Kidney (tissue), 2 donors: Measurements from ENCODE around the gene ISLR.

DNA sequence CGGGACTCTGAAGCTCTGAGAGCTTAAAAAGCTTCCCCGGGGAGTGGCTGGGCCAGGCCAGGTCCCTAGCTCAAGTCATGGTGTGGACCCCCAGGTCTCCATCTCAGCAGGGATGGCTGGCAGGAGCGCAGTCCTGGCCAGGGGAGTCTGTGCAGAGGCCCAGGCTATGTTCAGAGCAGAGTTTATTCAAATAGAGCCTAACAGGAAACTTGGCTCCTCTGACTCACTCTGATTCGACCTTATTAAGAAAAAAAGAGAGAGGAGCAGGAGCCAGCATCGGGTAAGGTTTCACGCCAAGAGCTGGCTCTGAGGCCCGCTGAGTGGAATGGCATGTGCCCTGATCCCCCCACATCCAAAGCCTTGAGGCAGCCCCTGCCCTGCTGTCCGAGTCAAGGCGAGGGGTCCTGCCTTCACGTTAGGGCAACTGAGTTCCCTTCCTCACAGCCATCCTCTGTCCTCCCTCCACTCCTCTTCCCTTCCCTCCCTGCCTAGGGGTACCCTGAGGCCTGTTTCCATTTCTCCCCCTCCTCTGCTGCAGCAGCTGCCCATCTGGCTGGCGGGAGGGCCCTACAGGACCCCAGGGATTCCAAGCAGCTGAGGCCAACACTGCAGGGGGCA lies 1.9 kb upstream of the LOXL1 start:
- PRO-cap = unidirectional peak, minus-strand start at position 474 of the sequence
- RRBS = no CpG with 5 or more reads among the region's 11 CpGs

DNA sequence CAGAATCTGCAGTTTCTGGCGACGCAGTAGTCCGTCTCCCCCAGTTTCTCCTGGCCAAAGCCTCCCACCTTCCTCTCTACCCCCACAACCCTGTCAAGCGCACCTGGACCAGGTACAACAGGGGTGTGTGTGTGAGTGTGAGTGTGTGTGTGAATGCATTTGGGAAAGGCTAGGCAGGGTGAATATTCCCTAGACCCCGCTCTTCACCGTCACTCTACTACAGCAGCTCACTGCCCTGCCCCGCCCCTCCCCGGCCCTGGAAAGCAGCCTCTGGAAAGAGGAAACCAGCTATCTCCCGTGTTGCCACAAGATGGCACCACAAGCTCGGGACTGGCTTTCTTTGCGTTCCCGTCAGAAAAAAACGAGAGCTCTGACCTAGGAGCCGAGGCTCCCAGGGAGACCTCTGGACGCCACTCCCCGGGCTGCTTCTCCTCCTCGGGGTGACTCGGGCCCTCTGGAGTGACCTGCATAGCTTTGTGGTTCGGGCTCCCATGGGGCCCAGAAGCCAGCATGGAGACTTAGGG lies 19.2 kb downstream of the STOML1 start:
- PRO-cap = no peak
- RRBS = no CpG with 5 or more reads among the region's 19 CpGs

DNA sequence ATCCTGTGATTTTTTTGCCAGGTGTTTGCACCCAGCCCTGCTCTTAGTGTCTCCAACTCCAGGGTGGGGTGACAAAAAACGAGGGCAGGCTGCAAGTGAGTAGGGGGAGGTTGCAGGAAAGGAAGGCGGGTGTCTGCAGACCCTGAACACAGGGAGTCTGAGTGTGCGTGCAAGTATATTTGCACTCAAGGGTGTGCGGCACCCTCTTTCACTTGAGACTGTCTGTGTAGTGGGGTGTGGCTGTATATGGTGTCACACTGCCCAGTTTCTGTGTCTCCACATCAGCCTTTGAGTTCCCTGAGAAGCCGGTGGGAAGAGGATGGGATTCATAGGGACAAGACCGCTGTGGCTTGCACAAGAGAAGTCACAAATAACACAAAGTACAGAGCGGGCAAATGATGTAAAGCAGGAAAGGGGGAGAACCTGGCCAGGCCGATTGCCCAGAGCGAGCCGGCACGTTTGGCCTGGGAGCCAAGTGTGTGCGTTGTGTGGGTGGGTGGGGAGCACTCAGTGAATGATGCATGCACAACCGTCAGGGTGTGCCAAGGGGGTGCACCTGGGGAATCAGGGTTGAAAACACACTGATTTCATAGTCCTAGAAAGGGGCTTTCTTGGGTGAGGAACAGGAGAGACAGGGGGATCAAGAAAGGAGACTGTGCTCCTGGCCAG lies 6.7 kb downstream of the ISLR2 start:
- PRO-cap = no peak
- RRBS = no CpG with 5 or more reads among the region's 13 CpGs

- PRO-cap = unidirectional peak, plus-strand start at chr15:74173750; unidirectional peak, plus-strand start at chr15:74173836
- RRBS = no CpG with 5 or more reads among the region's 16 CpGs
These were observed at the start of gene ISLR for GRCh38 chr15:74173443-74174088. Gene ISLR (plus strand): TSS chr15:74173710.

DNA sequence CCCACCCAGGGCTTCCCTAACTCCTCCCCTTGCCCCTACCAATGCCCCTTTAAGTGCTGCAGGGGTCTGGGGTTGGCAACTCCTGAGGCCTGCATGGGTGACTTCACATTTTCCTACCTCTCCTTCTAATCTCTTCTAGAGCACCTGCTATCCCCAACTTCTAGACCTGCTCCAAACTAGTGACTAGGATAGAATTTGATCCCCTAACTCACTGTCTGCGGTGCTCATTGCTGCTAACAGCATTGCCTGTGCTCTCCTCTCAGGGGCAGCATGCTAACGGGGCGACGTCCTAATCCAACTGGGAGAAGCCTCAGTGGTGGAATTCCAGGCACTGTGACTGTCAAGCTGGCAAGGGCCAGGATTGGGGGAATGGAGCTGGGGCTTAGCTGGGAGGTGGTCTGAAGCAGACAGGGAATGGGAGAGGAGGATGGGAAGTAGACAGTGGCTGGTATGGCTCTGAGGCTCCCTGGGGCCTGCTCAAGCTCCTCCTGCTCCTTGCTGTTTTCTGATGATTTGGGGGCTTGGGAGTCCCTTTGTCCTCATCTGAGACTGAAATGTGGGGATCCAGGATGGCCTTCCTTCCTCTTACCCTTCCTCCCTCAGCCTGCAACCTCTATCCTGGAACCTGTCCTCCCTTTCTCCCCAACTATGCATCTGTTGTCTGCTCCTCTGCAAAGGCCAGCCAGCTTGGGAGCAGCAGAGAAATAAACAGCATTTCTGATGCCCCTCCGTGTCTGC lies 2.8 kb downstream of the ISLR start:
- PRO-cap = no peak
- RRBS = no CpG with 5 or more reads among the region's 5 CpGs

- PRO-cap = no peak
- RRBS = no CpG with 5 or more reads among the region's 3 CpGs
These were observed 2.2 kb downstream of the STRA6 start for GRCh38 chr15:74200293-74200861.

GRCh38 chr15:74222629-74223157 lies 13.4 kb upstream of the CCDC33 start:
- PRO-cap = no peak
- RRBS = no CpG with 5 or more reads among the region's 18 CpGs

DNA sequence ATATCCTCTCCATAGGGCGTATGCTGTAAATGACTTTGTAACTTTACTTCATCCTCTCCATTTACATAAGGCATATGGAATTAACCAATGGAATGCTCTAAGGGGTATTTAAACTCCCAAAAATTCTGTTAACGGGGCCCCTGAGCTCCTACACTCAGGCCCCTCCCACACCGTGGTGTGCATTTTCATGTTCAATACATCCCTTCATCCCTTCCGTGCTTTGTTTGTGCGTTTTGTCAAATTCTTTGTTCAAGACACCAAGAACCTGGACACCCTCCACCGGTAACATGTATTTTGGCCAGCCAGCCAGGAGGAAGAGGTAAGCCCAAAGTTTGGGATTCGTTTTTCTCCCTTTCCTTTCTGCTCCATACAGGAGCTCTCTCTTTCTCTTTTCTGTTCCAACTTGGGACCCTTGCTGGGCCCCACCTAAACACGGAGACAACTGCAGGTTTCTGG lies 16.8 kb downstream of the CYP11A1 start:
- PRO-cap = no peak
- RRBS = no CpG with 5 or more reads among the region's 8 CpGs

DNA sequence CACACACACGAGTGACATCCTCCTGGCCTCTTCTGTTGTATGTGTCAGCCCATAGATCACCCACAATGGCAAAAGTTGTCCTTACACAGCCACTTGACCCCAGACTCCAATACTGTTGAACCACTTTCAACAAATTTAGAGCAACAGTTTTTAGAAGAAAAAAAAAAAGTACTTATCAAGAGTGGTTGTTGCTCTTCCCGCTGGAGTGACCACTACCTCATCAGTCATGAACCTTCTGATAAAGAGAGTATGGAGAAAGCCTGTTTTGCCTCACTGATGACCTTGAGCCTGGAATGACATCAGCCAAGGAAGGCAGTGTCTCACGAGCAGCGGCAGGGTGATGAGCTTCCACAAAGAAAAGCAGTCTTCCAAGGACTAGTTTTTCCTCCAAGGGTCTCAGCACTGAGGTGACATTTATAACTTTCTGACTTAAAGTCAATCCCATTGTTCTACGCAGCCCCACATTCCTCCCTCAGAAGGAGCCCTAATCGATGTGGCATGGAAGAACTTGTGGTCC lies 1.6 kb upstream of the CYP11A1 start:
- PRO-cap = no peak
- RRBS = no CpG with 5 or more reads among the region's 6 CpGs

DNA sequence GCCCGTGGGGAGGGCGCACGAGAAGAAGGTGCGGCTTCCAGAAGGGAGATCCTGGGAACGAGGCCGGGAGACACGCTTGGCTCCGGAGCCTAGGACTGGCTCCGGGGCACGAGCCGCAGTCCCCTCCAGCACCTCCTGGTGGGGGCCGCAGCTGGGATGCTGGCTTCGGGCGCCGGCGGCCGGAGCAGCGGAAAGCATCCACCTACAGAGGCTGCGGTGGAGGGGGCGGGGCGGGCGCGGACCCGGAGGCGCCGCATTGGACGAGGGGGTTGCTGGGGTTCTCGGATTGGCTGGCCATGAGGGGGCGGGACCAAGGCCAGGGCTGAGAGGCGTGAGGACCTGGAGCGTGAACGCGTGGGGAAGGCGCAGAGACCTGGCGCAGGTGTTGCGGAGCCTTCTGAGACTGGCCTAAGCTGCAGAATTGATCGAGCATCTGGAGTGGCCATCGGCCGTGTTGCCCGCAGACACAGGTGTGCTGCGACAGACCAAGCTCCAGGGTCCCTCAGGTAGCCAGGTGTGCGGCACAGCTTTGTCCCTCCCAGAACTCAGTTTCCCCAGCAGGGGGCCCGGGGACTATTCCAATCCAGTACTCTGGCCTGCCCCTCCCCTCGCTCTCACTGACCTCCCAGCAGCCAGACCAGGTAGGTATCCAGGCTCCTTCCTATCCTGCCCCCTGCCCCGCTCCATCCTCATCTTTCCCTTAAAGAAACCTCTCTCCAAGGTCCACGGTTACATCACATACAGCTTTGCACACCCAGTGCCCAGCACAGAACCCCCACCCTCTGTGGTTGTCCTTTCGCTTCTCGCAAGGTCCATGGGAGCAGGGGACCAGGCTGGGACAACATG lies 7.0 kb upstream of the CYP11A1 start:
- PRO-cap = no peak
- RRBS = 2% methylated on average over 21 of the region's 48 CpGs

- PRO-cap = no peak
- RRBS = 37% methylated on average over 3 of the region's 12 CpGs
These were observed 11.4 kb upstream of the CYP11A1 start for GRCh38 chr15:74378736-74379268.

GRCh38 chr15:74396881-74397311 lies 29.4 kb upstream of the CYP11A1 start:
- PRO-cap = no peak
- RRBS = no CpG with 5 or more reads among the region's 1 CpG

DNA sequence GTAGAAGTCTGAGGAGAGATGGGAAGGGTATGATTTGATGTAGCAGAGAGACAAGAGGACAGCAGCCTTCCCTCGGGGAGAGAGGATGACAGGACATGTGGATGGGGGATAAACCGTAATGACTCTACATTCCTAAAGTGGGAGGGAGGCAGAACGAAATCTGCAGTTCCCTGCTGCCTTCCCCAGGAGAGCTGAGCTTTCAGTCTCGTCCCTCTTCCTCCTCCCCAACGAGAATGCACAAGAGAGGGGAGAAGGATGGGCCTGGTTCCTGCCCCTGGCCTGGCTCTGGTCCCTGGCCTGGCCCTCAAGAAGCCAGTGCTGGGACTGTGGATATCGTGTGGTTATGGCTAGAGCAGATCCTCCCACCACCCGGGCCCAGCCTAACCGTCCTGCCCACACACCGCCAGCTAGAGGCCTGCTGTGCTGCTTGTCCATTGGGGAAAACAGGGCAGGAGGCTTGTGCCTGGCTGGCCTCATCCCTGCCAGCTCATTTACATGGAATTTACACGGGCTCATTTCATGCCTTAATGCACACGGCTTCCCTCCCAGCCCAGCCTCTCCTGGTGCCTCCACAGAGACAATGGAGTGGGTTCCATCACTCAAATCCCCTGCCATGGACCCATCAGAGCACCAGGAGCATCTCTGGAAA lies 26.5 kb downstream of the SEMA7A start:
- PRO-cap = no peak
- RRBS = no CpG with 5 or more reads among the region's 11 CpGs

DNA sequence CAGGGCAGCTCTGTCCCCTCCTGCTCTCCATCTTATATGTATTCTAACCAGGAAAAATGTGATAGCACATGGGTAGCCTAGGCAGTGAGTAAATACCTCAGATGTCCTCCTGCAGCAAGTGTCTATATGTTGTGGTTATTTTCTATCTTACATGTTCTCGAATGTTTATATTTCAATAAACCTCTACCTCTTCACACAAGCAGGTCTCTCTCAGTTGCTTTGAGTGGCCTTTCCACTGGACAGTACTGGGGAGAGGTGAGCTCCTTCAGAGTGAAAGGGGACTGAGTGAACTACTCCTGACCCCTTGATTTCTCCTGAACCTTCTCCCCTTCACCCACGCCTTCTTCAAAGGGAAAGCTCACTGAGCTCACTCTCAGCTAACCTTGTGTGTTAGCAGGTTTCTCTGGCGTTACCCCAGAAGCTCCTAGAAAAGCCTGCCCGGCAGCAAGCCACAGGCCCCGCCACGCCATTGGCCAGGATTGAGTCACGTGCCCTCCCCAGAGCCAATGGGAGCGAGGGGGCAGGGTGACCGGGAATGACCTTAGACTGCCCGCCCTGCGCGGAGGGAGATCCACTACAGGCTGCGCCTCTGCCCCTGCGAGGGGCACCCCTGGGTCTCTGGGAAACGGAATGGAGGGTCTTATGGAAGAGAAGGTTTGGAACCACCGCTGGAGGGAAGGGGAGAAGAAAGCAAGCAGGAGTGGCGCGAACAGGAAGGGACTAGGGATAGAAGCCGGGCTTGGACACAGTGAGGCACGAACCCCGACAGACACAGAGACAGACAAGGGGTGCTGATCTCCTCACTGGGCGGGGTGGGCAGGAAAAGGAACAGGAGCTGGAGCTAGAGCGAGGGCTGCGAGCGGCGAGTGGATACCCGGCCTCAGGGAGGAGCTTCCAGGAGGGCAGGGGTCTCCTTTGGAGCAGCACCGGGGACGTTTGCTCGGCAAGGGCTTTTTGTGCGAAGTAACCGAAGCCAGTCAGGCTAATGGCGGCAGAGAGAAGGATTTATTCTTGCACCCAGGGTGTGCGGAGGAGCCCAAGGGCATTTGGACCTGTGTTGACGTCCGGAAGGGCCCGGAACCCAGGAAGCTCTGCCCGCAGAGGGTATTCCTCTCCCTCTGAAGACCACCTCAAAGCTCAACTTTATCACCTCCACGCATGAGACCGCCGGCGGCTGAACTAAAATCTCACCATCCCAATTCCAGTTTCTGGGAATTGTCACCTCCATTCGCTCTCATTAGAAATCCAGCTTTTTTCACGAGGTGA lies 17.3 kb upstream of the CLK3 start:
- PRO-cap = bidirectional peak, plus-strand start at position 544 of the sequence, minus-strand start at position 411 of the sequence
- RRBS = 7% methylated on average over 17 of the region's 44 CpGs

DNA sequence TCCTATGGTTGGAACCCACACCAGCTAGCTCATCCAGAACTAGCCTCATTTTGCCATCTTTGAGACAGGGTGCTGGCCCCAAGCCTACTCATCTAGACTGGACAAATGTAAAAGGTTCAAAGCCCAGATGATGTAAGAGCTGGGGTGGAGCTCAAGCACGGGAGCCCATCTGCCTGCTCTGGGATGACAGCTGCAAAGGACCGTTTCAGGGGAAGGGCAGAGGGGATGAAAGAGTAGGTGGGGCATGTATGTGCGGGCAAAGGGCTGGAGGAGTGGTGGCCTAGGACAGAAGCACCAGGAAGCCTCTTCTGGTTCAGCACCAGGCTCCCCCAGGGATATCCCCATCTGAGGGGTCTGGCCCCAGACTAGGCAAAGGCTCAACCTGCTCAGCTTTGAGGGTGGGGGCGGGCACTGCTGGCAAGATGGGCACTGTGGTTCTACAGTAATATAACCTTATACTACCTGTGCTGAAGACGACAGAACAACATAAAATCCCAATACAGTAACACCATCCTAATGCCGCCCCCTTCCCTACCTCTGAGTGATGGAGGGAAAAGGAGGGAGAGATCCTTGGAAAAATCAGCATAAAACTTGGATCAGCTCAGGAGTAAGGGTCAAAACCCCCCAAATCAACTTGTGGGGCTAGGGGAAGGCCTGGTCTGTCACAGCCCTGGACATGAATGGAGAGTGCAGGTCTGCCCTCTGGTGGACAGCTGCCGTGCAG lies 16.0 kb downstream of the CLK3 start:
- PRO-cap = no peak
- RRBS = no CpG with 5 or more reads among the region's 7 CpGs

- PRO-cap = no peak
- RRBS = no CpG with 5 or more reads among the region's 2 CpGs
These were observed 18.4 kb downstream of the CLK3 start for GRCh38 chr15:74634017-74634494.

GRCh38 chr15:74642333-74643302 lies 27.0 kb downstream of the CLK3 start:
- PRO-cap = no peak
- RRBS = no CpG with 5 or more reads among the region's 10 CpGs

- PRO-cap = no peak
These were observed 285 bp downstream of the CYP1A1 start for GRCh38 chr15:74725059-74725426.

- PRO-cap = no peak
- RRBS = 56% methylated on average over 1 of the region's 16 CpGs
These were observed 4.1 kb downstream of the CYP1A2 start for GRCh38 chr15:74752425-74753440.

DNA sequence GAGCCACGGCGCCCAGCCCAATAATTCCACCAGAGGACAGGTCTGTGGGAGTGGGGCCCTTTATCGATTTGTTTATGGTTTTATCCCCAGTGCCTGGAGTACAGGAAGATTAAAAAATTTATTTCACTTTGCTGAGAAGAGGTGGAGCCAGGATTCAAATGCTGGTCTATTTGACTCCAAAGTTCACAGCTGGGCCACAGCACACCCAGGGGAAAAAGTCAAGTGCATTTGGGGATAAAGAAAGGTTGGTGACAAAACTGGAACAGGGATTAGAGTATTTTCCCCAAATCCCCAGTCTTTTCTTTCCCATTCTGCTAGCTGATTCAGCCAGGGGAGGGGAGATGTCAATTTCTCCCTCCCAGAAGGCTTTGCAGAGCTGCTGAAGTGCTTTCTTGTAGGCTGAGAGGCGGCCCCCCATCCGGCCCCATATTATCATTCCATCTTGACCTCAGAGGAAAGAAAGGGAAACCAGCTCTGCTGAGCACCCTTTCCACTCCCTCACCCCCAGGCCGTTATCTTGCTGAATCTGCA lies 2.0 kb upstream of the CSK start:
- PRO-cap = no peak
- RRBS = no CpG with 5 or more reads among the region's 6 CpGs